Airway epithelial cell (primary cell): ENCODE measurements around a stretch of chr3.

- RAMPAGE, long total RNA: no peak
Measured at GRCh38 chr3:171700152-171701404, 109.7 kb downstream of the PLD1 start.

DNA sequence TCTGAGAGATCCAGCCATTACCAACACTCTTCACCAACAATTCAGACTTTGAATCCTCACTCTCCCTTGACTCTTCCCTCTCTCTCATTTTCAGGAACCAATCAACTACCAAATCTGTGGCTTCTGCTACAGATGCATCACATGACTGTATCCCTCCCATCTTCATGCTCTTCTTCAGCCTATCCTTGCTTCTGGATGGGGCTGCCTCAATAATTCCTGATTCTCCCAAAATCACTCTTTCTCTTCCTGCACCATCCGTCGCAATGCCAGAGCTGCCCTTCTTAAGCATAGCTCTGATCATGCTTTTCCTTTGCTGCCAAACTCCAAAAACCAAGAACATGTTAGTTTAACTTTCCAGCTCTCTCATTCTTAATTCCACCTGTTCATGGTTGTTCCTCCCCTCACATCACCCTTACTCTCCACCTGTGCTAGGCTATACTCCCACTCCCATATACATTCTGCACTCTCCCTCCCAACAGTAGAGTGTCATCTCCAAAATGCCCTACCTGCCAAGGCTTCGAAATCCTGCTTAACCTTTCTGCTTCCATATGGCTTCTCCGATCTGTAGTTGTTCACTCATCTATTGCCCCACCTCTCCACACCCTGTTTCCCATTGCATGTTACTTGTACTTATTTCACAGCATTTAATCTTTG is 13.5 kb downstream of the PLD1 start:
- RAMPAGE, long total RNA: no peak

DNA sequence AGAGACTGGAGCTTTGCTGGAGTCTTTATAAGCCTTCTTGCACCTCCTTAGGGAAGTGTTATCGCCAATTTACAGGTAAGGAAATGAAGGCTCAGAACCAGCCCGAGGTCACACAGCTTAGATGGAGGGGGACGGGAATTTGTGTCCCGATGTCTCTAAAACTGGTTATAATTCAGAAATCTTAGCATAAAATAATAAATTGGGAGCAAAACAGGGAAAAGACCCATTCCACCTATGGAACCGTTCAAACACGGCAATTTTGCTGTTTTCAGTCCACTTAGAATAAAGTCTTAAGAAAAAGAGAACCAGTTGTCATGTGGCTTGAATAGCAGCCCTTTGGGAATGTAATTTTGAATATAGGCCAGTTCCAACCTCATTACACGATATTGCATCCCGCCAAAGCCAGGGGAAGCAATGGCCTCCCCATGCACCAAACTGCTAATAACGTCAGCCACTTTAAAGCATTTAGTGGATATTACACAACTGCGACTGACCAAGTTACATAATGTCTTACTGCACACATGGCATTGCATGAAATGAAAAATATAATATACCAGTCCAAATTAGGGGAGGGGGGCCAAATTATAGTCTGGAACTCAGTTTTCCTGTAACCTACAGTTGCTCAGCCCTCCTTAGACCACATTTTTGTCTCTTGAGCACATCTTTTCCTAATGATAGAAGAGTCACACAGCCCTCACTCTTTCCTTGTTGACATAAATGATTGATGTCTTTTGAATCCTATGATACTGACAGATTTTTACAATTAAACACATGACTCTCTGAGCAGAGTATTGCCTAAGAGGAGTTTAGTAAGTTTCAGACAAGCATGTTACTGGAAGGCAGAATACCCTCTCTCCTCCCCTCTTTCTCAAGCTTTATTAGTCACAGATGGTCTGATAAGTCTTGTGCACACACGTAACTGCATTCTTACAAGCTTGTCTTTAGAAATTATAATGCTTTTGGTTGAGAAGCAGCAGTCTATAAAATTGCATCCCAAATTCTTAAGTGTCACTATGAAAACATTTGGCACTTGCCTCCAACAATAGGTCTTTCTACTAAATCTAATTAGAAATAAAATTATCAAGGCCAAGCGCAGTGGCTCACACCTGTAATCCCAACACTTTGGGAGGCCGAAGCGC is 992 bp upstream of the PLD1 start:
- RAMPAGE, long total RNA: no peak

DNA sequence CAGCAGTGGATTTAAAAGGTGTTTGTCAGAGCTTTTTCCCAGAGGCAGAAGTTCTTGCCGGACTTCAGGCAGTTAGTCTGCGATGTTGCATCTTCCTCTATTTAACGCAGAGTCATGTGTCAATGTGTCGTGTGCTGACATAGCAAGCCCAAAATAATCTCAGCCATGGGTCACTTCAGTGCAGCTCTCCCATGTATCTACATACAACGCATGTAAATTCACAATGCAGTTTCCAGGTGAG is 8.0 kb upstream of the TMEM212 start:
- RAMPAGE, long total RNA: no peak

DNA sequence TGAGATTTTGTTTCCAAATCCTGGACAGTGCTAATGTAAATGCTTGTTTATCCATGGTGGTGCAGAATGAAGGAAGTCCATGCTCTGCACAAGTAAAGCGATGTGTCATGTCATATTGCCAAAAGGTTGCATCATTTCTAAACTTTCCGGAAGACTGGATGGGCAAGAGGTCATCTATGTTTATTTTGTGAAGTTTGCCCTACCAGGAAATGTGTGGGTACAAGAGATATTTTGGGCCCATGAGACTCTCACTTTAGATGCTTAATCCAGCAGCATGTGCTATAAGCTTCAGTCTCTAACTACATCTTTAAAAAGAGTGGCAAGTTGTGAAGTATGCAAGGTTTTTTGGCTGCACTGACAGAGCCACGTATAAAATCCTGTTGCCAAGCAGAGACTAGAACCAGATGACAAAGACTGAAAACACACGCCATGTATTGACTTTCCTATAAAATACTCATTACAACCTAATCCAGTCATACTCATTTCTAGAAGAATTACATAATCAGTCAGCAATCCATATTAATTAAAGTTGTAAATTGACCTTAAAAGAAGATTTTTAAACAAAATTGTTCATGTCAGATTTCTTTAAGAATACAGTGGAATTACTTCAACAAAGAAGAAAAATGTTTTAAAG is 72.0 kb upstream of the FNDC3B start:
- RAMPAGE, long total RNA: no peak

- RAMPAGE, long total RNA: no peak
Measured at GRCh38 chr3:171972745-171973239, 66.6 kb upstream of the FNDC3B start.

GRCh38 chr3:172041995-172043098 is 3.0 kb downstream of the FNDC3B start:
- RAMPAGE, long total RNA: no peak

DNA sequence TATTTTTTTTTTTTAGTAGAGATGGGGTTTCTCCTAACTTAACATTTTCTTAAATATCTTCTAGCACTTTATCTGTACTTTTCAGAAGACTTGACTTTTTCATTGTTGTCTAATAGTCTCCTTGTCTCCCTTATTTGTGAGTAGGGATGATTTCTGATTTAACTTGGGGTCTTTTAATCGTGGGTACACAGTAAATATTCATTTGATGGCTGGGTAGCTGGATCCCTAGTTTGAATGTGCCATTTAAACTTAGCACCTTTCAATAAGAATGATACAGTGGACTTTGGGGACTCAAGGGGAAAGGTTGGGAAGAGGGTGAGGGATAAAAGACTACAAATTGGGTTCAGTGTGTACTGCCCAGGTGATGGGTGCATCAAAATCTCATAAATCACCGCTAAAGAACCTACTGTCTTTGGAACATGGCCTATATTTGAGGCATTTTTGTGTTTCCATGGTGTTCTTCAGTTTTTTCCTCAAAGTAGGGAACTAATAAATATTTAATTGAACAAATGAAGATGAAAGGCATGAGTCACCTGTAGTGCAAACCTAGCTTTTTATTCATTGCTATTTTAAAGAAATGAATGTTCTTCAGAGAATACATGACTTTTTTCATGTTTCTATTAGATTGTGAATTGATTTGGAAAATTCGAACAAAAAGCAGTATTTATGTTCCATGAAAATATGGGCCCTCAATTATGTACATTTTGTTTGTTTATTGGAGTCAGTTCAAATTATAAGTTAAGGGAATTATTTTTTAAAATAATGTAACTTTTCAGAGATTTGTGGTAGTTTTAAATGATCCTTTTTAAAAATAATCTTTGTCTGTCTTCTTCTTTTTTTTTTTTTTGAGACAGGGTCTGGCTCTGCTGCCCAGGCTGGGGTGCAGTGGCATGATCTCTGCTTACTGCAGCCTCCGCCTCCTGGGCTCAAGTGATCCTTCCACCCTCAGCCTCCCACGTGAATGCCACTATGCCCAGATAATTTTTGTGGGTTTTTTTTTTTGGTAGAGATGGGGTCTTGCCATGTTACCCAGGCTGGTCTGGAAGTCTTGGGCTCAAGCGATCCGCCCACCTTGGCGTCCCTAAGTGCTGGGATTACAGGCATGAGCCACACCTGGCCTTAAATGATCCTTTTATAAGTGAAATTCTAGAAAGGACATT is 12.3 kb downstream of the FNDC3B start:
- RAMPAGE, long total RNA: no peak

- RAMPAGE, long total RNA: no peak
Measured at GRCh38 chr3:172057872-172058558, 18.6 kb downstream of the FNDC3B start.

DNA sequence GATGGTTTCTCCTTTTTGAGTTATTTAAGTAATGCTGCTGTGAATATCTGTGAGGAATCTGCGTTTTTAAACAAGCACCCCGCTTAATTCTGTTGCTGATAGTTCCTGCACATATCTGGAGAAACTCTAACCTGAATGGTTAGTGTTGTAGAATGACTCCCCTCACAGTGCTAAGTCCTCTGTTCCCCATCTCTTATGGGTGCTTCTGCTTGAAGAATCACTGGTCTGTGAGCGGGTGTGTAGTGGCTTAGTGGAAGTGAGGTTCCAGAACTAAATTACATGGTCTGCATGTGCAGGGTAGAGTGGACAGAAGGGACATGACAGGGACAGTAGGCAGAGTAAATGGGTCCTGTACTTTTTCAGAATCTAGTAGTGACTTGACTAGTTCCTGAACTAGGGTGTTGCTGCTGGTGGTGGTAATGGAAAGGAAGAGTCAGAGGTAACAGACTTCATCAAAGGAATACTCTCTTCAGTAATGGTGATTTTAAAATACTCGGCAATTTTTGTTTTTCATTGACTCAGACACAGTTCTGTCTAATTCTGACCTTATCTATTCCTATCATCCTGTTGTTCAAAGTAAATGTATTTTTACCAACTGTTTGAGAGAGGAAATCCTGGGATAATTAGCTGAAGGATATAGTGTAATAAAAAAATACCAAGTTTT is 55.3 kb downstream of the FNDC3B start:
- RAMPAGE, long total RNA: no peak

- RAMPAGE, long total RNA: no peak
Measured at GRCh38 chr3:172140150-172141194, 101.1 kb downstream of the FNDC3B start.

GRCh38 chr3:172156067-172156978 is 116.9 kb downstream of the FNDC3B start:
- RAMPAGE, long total RNA: no peak

- RAMPAGE, long total RNA: no peak
Measured at GRCh38 chr3:172317790-172318504, 130.3 kb downstream of the GHSR start.

- RAMPAGE, long total RNA: no peak
Measured at GRCh38 chr3:172586034-172586284, 62.7 kb upstream of the TNFSF10 start.

- RAMPAGE, long total RNA: no peak
Measured at GRCh38 chr3:172666672-172667085, 44.2 kb downstream of the NCEH1 start.

GRCh38 chr3:172678088-172678617 is 32.7 kb downstream of the NCEH1 start:
- RAMPAGE, long total RNA: no peak

- RAMPAGE, long total RNA: no peak
Measured at GRCh38 chr3:173586270-173586510, 188.6 kb downstream of the NLGN1 start.

DNA sequence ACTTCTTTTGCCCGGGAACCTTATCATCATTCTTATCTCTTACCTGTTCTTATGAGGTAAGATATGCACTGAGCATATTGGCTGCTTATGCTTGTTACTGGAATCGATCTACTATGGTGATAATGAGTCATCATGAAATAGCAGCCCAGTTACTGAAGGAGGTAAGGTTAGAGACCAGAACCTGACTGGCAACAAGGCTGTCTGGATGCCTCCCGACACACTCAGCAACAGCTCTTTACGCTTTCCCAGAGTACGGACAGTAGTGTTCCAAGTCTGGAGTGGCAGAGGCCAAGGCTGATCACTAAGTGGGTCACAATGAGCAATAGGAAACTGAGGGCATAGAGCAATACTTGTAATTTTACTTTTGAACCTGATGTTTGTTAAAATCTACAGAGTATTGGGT is 314.1 kb downstream of the NLGN1 start:
- RAMPAGE, long total RNA: no peak

DNA sequence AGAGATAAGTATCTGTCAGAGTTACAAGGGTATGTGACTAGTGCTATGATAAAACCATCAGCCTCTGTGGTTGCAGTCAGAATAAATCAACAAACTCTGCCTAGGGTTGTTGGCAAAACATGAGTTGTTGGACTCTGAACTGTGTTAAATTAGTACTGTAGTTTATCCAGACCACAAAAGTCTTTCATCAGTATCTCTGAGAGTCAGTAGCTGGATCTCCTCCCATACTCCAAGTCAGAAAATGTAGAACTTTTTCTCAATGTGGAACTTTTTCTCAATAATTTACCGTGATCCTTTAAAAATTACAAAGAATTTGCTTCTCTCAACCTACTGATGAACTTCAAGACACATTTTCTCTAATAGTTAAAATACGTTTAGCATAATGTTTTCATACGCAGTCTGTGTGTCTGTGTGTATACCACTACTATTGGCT is 918.5 kb downstream of the NAALADL2 start:
- RAMPAGE, long total RNA: no peak

DNA sequence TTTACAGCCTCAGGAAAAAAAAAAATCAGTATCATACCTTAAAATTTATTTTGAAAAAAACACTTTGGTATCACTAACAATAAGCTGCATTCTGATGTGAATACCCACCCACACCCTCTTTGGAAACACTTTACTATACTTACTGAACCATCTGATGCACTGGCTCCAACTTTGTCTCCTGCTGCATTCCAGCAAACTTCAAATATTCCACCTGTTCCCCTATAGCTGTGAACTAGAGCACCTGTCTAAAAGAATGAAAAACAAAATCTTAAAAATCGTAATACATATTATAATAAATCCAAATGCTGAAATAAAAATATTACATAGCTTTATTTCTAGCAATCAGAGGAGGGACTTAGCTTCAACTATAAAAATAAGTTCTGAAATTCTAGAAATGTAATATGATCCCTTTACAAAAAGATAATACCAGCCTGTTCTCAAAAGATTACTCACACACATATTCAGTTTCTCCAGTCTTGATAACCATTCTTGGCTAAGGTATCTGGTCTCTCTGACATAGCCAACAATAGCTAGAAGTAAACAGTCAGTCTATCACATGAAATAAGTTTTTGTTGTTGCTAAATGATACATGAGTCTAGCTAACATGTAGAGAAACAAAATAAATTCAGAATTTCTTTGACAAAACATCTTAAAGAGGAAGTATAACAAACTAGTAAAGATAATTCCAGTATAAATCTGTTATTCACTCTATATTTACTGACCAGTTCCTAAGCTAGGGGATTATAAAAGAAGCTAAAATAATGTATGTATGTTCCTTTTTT is 170.9 kb downstream of the TBL1XR1 start:
- RAMPAGE, long total RNA: no peak